Anterior vena cava (tissue), 1 donor: Measurements from ENCODE around the gene FOXN4.

- PRO-cap = no peak
Measured at GRCh38 chr12:108696319-108697115, 34.8 kb downstream of the CORO1C start.

GRCh38 chr12:108724346-108724724, 7.0 kb downstream of the CORO1C start:
- PRO-cap = bidirectional peak, plus-strand start at chr12:108724584, minus-strand start at chr12:108724463

- PRO-cap = bidirectional peak, plus-strand start at chr12:108732204, minus-strand start at chr12:108732000
Measured at GRCh38 chr12:108732074-108732574, 806 bp upstream of the CORO1C start.

DNA sequence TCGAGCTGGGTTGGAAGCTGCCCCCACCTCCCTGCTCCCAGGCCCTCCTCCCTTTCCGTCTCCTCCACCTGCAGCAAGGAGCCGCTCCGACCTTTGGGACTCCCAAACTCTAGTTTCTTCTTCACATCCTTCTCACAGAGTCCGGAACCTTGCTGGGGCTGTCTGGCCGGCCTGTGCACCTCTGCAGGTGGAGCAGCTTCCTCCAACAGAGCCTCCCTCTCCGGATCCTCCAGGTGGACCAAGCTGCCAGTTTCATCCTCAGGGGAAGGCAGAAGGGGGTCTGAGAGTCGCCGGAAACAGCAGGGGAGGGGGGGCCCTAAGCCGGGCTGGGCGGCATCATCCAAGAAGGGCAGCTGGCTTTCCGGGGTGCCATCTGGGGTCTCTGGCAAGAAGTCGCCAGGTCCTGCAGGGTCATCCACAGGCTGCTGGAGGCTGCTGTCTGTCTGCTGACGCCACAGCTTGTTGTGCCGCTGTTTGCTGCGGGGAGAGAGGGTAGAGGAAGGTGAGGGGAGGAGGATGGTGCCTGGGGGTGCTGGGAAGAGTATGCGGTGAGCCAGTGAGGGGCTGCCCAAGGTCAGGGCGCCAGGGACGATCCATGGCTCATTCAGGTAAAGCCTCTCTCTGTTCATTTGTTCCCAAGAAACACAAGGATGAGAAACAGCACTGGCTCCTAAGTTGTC, 61.2 kb upstream of the CORO1C start:
- PRO-cap = no peak

- PRO-cap = bidirectional peak, plus-strand start at chr12:108851142, minus-strand start at chr12:108851000
Measured at GRCh38 chr12:108850798-108851731, 6.3 kb downstream of the SSH1 start.

GRCh38 chr12:109115348-109116150, 838 bp upstream of the ACACB start:
- PRO-cap = no peak

- PRO-cap = no peak
Measured at GRCh38 chr12:109243999-109244494, 65.0 kb downstream of the FOXN4 start.

DNA sequence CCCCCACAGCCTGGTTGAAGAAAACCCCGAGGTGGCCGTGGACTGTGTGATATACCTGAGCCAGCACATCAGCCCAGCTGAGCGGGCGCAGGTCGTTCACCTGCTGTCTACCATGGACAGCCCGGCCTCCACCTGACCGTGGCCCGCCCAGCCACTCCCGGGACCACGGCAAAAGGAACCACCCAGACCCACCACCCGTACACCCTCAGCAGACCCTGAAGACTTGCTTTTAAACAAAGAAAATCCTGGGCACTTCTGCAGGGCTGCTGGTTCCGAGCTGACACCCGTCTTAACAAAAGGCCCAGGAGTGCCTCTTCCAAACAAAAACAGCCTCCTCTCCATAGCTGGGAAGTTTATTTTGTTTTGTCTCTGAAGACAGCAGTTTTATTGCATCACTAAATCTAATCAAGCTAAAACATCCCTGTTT, 42.8 kb downstream of the FOXN4 start:
- PRO-cap = no peak

- PRO-cap = no peak
Measured at GRCh38 chr12:109309166-109310238, at the start of gene FOXN4. Gene FOXN4 (minus strand): TSS chr12:109309284.

GRCh38 chr12:109552151-109552839, 21.0 kb downstream of the MMAB start:
- PRO-cap = no peak

DNA sequence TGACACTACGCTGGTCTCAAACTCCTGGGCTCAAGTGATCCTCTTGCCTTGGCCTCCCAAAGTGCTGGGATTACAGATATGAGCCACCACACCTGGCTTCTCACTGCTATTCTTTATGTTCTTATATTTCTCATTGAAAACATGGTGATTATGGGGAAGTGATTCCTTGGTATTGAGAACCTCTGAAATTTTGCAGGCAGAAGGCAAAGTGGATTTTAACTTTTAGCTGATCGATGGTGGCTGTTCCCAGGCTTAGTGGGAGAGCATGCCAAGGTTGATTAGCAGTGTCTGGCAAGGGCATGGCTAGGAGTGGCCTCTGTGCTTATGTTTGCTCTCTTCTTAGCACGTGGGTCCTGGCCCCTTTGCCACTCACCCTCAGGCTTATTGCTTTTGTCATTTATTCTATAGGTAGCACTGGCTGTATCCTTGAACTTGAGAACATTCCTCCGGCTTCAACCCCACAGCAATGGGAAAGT, 2.0 kb downstream of the MVK start:
- PRO-cap = no peak

DNA sequence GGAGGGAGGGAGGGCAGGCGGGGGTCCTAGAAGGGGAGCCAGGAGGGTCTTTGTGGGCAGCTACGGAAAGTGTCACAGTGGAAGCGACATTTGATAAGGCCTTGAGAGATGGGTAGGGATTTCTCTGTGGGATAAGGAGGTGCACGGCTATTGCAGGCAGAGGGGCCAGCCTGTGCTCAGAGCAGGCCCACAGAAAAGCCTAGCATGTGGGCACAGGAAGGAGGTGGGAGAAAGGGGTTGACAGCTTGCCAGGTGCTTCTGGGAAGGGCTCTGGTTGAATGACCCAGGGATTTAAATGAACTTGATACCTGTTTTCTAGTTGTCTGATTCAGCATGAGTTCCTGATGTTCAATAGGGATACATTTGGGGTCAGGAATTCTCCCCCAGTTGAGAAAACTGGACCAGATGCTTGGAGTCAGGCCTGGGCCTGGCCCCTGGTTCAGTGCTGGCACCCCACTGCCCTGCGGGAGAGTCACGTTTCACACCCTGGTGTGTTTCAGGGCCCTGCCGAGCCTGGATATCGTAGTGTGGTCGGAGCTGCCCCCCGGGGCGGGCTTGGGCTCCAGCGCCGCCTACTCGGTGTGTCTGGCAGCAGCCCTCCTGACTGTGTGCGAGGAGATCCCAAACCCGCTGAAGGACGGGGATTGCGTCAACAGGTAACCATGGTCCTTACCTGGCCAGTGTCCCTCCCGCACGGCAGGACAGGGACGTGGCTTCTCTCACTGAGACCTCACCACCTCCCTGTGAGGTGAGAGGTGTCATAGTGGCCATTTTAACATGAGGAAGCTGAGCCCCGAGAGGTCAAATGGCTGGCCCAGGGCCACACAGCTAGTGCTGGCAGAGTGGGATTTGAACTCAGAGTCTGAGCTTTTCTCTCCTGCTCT, 7.5 kb downstream of the MVK start:
- PRO-cap = no peak

- PRO-cap = no peak
Measured at GRCh38 chr12:109606531-109607104, 33.0 kb downstream of the MVK start.

- PRO-cap = no peak
Measured at GRCh38 chr12:109831208-109832411, 1.6 kb downstream of the TRPV4 start.

- PRO-cap = no peak
Measured at GRCh38 chr12:109878615-109879119, 1.7 kb downstream of the GLTP start.

- PRO-cap = no peak
Measured at GRCh38 chr12:109946411-109947186, 46.5 kb downstream of the TCHP start.

DNA sequence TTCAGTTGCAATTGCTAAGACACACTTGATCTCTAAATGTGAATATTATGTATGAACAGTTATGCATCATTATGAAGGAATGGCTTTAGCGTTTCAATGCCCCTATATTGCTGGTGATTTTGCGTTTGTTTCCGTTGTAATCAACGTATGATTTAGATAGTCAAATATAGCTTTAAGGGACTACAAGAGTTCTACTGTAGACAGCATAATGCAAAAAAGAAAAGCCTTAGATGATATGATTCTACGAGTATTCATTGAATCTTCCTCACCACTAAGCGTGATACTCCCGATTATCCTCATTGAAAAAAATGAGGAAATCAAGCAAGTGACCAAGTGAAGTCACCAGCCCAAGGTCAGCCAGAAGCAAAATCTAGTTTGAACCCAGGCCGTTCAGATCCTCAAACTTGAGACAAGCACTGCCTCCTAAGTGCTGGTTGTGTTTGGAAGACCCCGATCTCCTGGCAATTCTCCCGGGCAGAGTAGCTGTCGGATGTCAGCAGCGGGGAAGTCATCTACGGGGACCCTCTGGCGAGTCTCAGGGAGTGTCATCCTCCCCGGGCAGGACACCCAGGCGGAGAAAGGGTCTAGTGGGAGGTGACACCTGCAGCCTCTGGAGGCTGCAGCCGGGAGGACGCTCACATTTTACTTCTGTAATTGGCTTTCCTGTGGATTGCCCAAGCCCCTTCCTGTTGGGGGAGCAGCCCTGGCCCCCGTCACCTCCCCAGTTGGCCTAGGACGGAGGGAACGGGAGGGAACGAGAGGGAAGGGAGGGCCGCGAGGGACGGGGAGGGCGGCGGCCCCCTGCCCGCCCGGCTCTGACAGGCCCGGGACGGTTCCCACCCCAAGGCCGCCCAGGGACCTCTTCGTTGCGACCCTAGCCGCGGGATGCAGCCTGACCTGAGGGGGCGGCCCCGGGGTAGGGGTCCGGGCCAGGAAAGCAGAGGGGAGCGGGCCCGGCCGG, 686 bp downstream of the GIT2 start:
- PRO-cap = no peak

DNA sequence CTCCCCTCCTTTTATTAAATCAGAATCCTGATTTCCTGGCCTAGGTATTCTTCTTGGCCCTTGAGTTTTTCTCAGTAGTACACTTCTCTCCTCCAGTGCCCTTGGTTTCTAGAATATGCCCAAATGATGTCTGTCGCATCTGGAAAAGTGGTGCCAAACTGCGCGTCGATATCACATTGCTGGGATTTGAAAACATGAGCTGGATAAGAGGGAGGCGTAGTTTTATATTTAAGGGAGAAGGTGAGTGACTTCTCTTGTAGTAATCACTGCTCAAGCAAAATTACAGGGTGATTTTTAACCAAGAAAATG, 19.0 kb downstream of the ANKRD13A start:
- PRO-cap = no peak

GRCh38 chr12:110104275-110105197, 19.6 kb upstream of the IFT81 start:
- PRO-cap = no peak

- PRO-cap = bidirectional peak, plus-strand start at chr12:110280616, minus-strand start at chr12:110280480; bidirectional peak, plus-strand start at chr12:110281207, minus-strand start at chr12:110281054
Measured at GRCh38 chr12:110279962-110281165, 683 bp upstream of the ATP2A2 start.